Neural crest cell (in vitro differentiated cells): ENCODE measurements around the gene EIF2S1.

GRCh38 chr14:65061759-65062148 is 40.6 kb downstream of the MAX start:
- PRO-cap: no peak

- PRO-cap: no peak
Measured at GRCh38 chr14:65072957-65073529, 29.3 kb downstream of the MAX start.

- PRO-cap: no peak
Measured at GRCh38 chr14:65073639-65074154, 28.6 kb downstream of the MAX start.

- PRO-cap: no peak
Measured at GRCh38 chr14:65096355-65096701, 6.0 kb downstream of the MAX start.

DNA sequence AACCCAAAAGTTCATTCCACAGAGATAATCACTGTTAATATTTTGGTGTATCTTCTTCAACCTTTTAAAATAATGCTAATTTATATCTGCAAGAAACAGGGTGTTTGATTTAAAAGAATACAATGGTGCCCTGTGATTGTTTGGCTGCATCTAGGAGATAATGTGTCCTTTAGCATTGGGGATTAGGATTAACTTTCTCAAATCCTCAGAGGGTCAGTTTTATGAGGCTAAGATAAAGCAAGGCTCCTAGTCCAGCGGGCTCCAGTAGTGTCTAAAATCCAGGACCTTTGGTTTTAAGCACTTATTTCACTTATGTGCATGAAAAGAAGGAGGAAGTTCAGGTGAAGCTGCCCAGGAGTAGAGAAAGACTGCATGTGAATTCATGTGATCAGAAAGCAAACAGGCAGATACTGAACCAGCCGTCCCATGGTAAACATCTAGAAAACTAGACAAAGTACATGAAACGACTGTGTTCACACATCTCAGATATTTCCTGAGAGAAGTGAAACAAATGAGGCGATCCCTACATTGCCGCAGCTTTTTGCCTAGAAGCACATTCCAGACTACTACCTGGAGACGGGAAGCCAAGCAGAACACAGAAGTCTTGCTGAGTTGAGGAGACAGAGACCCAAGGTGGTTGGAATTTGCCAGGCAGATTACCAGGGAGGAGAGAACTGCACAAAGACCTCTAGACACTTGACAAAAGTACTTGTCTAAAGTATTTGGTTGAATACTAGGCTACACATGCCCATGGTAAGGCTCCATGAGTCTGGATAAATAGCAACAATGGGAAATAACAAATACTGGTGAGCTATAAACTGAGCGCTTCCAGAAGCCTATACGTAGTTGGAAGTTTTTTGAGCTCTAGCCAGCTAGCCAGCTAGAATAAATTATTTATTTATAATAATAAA is 129.2 kb upstream of the MAX start:
- PRO-cap: no peak

- PRO-cap: bidirectional peak, plus-strand start at chr14:65412405, minus-strand start at chr14:65412443; bidirectional peak, plus-strand start at chr14:65412730, minus-strand start at chr14:65412546
Measured at GRCh38 chr14:65412283-65412665, 256 bp upstream of the FUT8 start.

DNA sequence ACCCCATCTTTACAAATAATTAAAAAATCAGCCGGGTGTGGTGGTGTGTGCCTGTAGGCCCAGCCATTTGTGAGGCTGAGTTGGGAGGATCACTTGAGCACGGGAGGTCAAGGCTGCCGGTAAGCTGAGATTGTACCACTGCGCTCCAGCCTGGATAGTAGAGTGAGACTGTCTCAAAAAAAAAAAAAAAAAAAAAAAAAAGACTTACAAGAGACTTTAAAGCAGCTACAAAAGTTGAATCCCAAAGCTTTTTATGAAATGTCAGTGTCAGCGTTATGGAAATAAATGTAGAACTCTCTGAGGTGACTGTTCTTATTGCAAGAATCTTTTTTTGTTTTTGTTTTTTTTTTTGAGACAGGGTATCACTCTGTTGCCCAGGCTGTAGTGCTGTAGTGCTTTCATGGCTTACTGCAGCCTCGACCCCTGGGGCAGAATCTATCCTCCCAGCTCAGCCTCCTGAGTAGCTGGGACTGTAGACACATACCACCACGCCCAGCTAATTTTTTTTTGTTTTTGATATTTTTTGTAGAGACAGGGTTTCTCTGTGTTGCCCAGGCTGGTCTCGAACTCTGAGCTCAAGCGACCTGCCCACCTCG is 17.3 kb downstream of the FUT8 start:
- PRO-cap: no peak

DNA sequence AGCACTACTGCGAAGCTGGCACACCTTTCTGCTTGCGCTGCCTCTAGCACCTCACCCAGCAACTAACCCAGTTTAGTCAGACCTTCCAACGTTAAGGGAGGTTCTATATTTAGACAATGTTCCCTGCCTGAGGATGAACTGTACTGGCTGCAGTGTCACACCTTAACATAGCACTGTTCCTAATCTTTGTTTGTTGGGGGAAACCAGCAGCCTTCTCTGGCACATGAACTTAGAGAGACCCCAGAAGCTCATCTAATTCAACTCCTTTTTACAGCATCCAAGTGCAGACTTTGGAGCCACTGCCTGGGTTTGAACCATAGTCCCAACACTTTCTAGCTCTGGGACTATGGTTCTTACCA is 60.6 kb upstream of the CCDC196 start:
- PRO-cap: no peak

- PRO-cap: bidirectional peak, plus-strand start at chr14:67268683, minus-strand start at chr14:67268506; bidirectional peak, plus-strand start at chr14:67268975, minus-strand start at chr14:67268811
Measured at GRCh38 chr14:67268300-67269045, 27.2 kb downstream of the PALS1 start.

DNA sequence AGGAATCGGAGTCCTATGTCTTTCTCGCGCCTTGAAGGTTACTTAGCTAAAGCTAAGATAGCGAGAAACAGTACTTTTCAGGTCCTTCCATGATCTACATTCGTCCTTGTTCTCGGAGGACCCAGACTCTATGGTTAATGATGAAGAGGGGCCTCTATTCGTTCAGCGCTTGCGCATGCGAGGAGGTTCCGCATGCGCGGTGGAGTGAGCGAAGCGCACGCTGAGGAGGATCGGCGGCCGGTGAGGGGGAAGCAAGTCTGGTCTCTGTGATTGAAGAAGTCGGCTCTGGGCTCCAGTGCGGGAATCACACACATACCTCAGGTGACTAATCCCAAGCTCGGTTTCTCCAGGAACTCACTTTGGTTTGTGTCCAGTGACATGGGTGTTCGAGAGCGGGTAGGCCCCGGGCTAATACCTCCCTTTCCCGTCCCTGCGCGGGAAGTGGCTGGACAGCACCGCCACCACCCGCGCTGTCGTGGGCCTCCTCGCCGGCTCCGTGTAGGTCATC is at the start of gene EIF2S1:
EIF2S1 (plus strand) TSS at position 193 of the 508 bp plus-strand sequence.
- PRO-cap: bidirectional peak, plus-strand start at position 223 of the sequence, minus-strand start at position 132 of the sequence

DNA sequence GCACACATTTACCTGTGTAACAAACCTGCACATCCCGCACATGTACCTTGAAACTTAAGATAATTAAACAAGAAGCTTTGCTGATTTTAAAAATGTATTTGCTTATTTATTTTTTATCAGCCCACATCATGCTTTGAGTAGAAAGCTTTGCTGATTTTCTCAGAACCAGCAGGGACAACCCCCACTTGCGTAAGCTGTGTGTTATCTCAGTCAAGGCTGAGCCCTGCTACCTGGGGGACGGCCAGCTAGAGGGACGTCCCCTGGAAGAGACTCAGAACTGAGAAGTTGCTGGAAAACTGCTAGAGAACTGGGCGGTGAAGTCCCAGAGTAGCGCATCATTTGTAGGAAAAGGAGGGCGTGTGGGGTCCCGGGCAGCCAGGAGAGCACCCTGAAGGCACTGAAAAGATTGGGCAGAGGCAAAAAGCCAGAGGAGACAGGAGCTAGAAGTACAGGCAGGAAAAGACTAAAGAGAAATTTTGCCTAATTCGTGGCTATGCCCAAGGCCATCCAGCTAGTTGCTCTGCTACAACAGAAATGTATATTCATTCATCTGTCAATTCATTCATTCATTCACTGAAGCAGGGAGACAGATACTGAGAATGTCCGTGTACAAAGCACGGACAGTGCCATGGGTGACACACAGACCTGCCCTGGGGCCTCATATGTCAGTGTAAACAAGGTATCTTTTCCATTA is 4.3 kb upstream of the PLEK2 start:
- PRO-cap: no peak

- PRO-cap: no peak
Measured at GRCh38 chr14:67587011-67587372, 13.1 kb downstream of the PIGH start.

DNA sequence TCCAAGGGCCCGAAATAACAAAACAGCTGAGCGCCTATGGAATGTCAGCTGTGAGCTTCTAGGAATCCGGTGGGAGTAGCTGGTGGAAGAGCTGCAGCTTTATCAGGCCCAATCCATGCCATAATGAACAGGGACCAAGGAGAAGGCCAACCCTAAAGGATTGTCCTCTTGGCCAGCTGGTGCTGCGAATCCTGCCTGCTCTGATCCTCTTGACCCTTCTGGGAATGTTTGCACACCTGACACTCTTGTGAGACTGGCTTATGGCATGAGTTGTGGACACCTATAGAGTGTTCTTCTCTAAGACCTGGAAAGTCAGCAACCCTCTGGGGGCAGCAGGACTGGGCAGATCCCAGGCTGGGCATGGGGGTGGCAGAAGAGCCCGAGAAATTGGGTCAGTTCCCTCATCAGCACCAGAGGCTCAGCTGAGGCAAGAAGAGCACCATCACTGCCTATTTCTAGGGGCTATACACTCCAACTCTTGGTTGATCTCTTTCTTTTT is 32.1 kb downstream of the RDH12 start:
- PRO-cap: no peak

GRCh38 chr14:68085752-68086590 is 266.4 kb downstream of the RAD51B start:
- PRO-cap: no peak

- PRO-cap: no peak
Measured at GRCh38 chr14:68168850-68169516, 349.4 kb downstream of the RAD51B start.

GRCh38 chr14:68230901-68231323 is 411.3 kb downstream of the RAD51B start:
- PRO-cap: no peak

DNA sequence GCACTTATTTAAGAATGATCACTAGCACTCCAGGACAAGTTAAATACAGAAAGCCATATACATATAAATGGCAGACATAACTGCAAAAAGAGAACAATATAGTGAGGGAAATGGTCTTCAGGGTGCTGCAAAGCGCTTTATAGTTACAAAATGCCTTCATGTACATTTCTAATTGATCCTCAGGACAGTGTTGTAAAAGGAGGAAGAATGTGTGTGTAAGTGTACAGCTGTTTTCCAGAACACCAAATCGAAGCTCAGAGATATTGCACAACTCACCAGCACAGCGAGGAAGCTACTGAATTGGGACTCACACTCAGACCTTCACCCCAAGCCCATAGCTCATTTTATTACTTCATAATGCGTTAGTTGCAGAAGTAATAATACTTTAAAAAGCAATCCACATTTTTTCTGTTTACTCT is 428.2 kb downstream of the RAD51B start:
- PRO-cap: no peak

- PRO-cap: no peak
Measured at GRCh38 chr14:68451832-68452522, 340.9 kb downstream of the ZFP36L1 start.

DNA sequence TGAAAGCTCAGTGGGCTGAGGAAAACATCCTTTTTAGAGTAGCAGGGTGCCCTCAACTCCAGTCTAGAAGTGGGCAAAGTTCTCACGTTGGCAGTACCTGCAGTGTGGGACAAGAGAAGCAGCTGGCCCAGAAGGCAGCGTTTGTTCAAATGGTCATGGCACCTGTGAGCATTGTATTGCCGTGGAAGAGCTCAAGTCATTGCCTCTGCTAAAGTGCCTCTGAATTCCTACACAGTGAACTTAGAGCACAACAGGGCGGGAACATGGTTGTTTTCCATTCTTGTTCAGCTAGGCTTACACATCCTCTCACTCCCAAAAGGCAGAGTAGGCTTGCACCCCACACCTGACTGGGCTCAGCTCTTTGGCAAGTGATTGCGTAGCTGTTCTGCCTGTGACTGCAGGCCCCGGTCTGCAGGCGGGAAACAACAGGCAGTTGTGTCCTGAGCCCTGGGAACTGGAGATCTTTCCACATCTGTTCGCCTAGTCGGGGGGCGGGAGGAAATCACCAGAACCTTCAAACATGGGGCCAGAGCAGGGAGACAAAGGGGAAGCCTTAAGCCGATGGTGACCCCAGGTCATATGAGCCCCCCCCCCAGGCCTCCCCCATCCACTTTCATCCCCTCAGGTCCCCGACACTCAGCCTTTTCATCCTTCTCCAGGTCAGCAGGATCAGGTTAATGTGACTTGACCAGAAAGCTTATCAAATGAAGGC is 274.7 kb downstream of the ZFP36L1 start:
- PRO-cap: bidirectional peak, plus-strand start at position 508 of the sequence, minus-strand start at position 411 of the sequence

DNA sequence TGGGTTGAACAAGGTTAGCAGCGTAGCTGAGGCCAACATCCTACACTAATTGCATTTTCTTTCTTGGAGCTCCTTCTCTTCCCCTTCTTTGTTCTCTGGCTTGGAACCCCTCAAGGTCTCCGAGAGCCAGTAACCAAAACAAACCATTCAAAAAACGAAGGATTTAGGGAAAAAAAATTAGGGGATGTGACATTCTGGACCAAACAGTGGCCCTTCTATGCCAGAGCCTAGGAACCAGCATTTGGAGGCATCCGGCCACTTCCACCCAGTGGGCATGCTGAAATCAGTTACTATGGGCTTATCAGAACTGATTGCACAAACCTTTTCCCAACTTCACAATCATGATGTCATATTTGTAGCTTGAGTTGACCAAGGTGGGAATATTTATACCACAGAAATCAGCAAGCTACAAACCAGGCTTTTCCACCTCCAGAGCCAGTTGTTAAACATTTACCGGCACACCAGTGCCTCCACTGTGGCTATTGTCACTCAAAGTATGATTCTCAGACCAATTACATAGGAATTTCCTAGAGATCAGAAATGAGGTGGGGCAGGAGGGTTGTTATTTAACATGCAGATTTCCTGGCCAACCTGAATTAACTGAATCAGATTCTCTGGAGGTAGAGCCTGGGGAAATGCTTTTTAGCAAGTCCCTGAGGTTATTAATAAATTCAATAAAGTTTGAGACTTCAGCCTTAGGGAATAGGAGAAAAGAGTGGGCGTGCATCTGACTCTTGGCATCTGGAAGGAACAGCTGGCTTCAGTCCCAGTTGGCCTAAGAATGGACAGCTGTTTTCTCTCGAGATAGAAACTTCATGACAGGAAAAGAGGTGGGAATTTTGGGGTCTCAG is 273.9 kb downstream of the ZFP36L1 start:
- PRO-cap: no peak